Bronchus fibroblast of lung (primary cell): ENCODE measurements around a stretch of chr19.

- RAMPAGE, long total RNA = no peak
These were observed 15.5 kb downstream of the TNFSF14 start for GRCh38 chr19:6654459-6654812.

DNA sequence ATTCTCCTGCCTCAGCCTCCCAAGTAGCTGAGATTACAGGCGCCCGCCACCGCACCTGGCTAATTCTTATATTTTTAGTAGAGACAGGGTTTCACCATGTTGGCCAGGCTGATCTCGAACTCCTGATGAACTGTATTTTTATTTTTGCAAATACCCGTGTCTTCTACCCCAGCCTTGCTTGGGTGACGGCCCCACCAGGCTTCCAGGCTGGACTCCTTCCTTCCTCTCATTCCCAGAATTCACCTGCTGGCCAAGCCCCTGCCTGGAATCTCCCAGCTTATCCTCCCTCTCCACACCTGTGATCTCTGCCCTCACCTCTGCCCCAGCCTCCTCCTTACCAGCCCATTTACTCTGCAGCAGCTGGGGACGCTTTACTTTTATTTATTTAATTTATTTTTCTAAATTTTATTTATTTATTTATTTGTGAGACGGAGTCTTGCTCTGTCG, 5.6 kb upstream of the C3 start:
- RAMPAGE, long total RNA = no peak

- RAMPAGE, long total RNA = no peak
These were observed 6.5 kb downstream of the SH2D3A start for GRCh38 chr19:6760509-6761313.

DNA sequence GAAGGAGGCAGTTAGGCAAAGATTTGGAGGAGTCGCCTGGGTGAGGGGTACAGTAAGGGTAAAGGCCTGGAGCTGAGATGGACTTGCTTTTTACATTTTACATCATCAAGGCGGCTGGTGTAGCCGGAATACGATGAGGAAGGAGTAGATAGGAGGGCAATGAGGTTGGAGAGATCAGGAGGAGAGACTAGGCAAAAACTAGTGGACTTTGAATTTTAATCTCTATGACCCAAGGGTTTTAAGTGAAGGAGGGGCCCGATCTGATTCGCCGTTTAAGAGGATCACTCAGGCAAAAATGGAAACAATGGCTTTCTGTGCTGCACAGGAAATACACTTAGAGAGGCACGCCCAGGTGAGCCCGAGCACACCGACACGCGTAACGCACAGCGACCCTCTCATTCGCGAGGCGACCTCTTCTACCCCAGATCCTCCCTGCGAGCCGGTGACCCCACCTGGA, 337 bp downstream of the SH2D3A start:
- RAMPAGE, long total RNA = no peak

DNA sequence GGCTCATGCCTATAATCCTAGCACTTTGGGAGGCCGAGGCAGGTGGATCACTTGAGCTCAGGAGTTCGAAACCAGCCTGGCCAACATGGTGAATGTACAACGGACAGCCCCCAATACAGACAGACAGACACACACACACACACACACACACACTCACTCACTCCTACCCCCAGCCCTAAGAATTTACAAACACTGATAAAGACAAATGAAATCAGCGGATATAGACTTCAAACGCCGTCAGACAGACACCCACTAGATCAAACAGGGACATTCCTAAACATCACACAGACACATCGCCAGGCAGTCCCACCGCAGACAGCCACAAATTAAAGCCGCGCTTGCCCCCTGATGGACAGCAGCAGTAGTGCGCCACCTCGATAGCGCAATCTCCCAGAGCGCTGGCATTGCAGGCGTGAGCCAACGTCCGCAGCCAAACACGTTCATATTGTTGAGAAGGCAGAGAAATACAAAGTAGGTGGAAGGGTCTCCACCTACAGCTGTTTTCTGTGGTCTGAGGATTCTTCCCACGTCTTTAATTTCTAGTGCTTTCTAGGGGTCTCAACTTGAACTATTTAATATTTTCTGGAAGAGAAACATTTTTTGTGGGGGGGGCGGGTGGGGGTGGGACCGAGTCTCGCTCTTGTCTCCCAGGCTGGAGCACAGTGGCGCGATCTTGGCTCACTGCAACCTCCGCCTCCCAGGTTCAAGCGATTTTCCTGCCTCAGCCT, 24.6 kb upstream of the ADGRE1 start:
- RAMPAGE, long total RNA = no peak

DNA sequence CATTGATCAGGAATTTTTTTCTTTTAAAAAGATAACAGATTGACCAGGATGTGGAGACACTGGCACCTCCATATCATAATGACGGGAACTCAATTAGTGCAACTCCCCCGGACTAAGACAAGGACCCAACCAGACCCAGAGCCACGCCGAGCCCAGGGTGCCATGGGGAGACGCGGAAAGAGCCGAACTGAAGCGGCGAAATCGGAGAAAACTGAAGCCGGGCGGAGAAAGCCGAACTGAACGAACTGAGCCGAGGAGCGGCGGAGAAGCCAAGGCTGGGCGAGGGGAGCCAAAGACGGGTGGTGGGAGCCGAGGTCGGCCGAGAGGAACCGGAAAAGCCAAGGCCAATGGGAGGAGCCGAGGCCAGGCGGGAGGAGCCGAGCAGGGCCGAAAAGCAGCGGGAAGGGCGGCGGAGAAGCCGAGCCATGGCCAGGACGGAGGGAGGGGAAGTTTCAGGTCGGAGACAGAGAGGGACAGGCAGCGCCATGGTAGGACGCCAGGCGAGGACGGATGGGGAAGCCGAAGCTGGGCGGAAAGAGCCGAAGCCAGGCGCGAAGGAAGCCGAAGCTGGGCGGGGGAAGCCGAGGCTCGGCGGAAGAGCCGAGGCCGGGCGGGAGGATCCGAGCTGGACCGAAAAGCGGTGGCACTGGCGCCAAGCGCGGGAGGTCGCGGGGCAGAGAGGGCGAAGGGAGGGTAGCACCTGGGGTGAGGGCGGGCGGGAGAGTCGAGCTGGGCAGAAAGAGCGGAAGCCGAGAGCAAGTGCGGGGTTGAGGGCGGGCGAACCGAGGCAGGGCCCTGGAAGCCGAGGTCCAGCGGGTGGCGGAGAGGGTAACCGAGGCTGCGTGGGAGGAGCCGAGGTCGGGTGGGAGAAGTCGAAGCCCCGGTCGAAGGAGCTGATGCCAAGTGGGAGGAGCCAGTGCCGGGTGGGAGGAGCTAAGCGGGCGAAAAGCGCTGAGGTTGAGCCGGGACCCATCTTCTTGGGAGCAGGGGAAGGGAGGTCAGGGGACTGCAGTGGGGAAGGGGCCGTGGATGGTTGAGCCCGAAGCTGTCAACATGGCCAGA, 29.5 kb downstream of the ZNF557 start:
- RAMPAGE, long total RNA = no peak

DNA sequence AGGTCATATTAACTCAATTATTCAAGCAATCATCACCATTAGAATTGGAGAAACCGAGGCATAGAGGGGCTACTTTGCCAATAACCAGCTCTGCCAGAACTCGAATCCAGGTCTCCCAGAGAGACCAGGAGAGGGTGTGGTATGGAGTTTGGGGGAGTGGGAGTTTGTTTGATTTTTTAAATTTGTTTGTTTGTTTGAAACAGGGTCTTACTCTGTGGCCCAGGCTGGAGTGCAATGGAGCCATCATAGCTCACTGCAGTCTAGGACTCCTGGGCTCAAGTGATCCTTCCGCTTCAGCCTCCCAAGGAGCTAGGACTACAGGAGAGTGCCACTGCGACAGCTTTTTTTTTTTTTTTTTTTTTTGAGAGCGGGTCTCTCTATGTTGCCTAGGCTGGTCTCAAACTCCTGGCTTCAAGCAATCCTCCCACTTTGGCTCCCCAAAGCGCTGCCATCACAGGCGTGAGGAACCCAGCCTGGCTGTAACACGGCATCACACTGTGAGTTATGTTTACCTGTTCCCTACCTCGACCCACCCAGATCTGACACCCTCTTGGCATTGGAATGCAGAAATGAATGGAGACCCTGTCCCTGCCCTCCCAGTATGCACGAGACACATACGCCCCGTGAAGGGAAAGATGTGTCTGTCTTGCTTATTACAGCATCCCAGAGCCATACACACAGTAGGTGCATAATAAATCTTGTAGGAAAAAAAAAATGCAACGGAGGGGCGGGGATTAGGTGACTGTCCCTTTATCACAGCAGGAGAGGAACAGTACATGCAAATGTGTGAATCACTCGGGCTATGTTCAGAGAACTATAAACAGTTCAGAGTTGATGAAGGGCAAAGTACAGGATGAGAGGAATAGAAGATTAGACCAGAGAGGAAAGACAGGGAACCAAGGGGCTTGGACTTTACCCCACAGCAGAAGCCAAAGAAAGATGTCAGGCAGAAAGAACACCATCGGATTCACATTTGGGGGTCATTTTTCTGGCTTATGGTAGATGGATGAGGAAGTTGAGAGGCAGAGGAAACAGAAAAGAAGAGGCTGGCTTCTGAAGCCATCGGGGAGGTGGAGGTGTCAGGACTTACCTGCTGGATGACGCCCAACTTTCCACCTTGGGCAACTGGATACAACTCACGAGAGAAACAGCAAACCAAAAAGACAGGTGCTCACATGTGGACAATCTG, 94.6 kb downstream of the INSR start:
- RAMPAGE, long total RNA = no peak

GRCh38 chr19:7250972-7251460, 43.2 kb downstream of the INSR start:
- RAMPAGE, long total RNA = no peak

DNA sequence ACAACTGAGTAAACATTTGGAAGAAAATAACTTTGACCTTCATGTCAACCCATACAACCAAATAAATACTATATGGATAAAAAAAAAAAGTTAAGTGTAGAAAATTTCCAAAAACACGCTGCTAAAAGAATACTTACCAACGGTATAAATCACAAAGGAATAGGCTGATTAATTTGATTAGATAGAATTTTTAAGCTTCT, 18.4 kb upstream of the ARHGEF18 start:
- RAMPAGE, long total RNA = no peak

DNA sequence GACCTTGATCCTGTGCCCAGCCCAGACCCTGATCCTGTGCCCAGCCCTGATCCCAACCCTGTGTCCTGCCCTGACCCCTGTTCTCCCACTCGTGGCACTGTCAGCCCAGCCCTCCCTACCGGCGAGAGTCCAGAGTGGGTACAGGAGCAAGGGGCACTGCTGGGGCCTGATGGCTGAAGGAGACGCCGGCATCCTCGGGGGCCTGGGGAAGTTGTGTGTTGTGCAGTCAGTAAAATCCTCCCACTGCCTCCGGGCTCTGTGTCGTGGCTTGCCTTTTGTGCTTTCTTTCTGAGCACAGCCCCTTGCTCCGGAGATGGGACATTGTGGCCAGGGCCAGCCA, 1.7 kb upstream of the MCOLN1 start:
- RAMPAGE, long total RNA = no peak

- RAMPAGE, long total RNA = no peak
These were observed 931 bp downstream of the MCOLN1 start for GRCh38 chr19:7523322-7523788.

GRCh38 chr19:7553483-7553960, 18.0 kb downstream of the PNPLA6 start:
- RAMPAGE, long total RNA = no peak

DNA sequence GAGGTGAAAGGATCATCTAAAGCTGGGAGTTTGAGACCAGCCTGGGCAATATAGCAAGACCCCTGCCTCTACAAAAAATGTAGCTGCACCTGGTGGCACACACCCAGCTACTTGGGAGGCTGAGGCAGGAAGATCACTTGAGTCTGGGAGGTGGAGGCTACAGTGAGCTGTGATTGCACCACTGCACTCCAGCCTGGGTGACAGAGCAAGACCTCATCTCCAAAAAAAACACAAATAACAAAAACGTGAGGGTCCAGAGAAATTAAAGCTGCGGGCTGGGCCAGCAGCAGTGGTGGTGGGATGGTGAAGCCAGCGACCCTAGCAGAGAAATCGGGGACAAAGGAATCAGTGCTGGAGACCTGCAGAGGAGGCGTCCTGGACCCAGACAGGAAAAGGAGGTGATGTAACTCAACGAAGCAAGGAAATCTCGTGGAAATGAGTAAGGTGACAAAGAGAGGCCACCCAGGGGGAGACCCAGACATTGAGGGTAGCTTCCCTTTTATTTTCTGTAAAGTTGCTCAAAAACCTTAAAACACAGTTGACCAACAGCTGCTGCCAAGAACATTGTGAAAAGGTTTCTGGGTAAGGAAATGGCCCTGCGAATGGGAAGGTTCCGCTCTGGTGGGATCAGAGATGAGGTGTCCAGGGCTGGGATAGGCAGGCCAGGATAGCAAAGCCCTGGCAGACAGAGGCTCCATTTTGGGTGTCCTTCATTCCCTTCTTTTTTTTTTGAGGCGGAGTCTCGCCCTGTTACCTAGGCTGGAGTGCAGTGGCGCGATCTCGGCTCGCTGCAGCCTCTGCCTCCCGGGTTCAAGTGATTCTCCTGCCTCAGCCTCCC, 13.3 kb upstream of the RETN start:
- RAMPAGE, long total RNA = no peak

DNA sequence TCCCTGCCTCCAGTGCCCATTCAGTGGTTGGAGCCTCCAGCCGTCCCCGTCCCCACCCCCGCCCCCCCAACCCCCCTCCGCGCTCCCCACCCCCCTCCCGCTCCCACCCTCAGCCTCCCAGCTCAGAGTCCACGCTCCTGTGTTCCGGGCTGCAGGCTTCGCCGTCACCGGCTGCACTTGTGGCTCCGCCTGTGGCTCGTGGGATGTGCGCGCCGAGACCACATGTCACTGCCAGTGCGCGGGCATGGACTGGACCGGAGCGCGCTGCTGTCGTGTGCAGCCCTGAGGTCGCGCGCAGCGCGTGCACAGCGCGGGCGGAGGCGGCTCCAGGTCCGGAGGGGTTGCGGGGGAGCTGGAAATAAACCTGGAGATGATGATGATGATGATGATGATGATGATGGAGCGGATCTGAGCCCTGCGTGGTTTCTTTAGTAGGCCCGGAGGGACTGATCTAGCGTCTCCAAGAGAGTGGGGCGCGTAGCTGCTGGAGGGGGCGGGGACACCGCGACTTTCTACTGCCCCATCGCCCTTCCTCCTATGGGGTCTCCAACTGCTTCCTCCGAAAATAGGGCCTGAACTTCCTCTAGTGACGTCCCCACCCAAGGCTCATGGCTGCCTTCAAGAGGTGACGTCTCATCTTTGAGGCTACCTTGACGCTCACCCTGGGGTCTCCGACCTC, 1.4 kb downstream of the RETN start:
- RAMPAGE, long total RNA = no peak

DNA sequence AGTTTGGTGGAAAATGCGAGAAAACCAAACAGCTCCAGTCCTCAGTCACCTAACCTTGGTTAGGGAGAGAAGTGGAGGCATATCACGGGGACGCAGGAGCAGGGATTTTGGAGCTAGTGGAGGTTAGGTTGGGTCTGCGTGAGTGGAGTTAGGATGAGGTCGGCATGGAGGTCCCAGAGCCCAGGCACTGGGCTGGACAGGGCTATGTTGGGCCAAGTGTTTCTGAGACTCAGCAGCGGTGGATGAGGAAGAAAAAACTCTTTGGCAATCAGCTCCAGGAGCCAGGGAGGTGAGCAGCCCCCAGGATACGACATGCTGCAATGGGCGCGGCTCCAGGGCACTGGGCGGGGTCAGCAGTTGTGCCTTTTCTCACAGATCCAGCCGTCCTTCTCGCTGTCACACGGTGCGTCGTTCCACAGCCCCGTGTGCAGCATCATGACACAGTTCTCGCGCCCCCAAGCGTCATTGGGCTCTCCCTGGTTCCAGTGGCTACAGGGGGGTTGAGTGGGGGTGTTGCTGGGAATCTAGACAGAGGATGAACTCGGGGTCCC, 2.8 kb downstream of the CLEC4G start:
- RAMPAGE, long total RNA = no peak

DNA sequence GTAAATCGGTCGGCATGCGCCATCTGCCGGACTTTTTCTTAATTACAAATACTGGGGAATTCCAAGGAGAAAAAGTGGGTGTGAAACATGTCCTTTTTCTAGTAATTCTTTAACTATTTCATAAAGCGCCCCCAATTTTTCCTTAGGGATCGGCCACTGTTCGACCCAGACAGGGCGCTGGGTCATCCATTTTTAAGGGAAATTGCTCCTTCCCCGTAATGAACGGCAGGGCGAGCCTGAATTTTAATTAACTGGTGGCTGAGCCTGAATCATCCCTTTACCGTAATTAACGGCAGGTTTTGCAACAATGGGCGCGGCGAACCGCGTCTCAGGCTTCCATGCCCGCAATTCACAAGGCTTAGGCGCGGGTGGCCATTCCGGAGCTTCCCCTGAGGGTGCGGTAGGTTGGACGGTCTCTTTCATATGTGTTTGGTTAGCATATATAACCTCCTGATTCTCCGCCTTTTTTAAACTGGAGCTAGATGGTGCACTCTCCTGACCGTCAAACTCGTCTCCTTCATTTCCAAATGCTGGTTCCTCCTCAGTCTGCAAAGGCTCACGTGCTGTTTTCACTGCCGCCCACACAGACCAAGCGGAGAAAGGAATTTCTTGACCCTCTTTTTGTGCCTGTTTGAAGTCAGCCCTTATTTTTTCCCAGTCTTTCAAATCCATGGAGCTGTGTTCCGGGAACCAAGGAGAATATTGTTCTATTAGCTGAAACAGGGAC, 30.1 kb upstream of the EVI5L start:
- RAMPAGE, long total RNA = no peak

- RAMPAGE, long total RNA = no peak
These were observed 2.6 kb downstream of the EVI5L start for GRCh38 chr19:7832360-7833285.

GRCh38 chr19:7908605-7908998, 4.9 kb downstream of the MAP2K7 start:
- RAMPAGE, long total RNA = no peak

DNA sequence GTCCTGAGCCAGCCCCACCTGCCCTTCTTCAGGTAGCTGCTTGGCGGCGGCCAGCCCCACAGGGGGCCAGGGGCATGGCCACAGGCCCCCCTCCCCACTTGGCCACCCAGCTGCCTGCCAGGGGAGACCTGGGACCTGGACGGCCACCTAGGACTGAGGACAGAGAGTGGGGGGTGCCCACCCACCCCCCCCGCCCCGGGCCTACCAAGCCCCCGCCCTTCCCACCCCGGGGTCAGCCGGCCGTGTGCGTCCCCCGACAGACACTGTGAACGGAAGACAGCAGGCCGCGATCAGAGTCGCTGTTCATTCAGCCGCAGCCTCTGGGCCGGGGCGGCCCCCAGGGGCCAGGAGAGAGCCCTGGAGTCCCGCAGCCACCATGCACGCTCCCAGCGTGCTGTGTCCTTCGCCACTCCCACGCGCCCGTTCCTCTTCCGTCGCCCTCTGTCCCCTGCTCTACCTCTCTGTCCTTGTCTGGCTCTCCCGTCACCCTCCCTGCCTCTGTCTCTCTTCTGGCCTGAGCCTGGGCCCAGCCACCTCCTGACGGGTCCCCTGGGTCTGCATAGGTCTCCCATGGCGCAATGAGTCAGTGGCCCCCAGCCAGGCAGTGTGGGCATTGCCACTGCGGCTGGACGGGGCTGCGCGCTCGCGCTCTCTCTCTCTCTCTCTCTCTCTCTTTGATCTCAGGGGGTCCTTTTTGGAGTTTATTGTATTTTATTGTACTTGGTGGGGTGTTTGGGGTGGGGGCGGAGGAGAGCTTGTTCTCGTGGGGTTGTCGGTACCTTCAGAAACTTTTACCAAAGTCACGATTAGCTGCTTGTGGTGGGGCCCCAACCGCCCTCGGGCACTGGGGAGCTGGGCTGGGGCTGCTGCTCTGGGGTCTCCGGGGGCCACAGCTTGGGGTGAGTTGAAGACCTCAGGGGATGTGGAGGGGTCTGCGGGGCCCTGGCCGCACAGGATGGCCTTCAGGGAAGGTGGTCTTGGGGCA, 1.9 kb upstream of the TGFBR3L start:
- RAMPAGE, long total RNA = no peak

DNA sequence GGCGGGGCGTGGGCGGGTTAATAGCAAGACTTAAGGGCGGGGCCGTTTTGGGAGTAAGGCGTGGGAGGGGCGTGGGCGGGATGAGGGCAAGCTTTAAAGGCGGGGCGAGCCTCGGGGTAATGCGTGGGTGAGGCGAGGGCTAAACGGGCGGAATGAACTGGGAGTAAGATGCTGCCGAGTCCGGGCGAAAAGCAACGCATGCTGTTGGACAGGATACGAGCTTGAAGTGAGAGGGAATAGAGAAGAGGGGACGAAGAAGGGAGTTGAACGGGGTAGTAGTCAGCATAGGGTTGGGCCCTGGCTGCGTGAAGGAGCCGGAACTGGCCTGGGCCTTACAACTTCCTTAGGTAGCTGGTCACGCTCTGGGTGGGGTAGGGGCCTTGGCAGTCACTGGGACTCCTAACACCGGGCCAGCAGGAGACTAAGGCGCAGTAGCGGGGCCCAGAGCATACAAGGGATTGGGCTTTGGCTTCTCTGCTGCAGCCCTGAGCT, 802 bp downstream of the SNAPC2 start:
- RAMPAGE, long total RNA = start-site peak on the plus strand centred at position 126 of the sequence, 44 bp wide, 35 and 30 reads in 2 replicates